H4 (cell line): ENCODE measurements around a stretch of chr1.

GRCh38 chr1:20484963-20485149, 1.2 kb downstream of the CAMK2N1 start:
- RAMPAGE, long total RNA = no peak

GRCh38 chr1:20616282-20617153, 16.7 kb upstream of the PINK1 start:
- RAMPAGE, long total RNA = no peak

DNA sequence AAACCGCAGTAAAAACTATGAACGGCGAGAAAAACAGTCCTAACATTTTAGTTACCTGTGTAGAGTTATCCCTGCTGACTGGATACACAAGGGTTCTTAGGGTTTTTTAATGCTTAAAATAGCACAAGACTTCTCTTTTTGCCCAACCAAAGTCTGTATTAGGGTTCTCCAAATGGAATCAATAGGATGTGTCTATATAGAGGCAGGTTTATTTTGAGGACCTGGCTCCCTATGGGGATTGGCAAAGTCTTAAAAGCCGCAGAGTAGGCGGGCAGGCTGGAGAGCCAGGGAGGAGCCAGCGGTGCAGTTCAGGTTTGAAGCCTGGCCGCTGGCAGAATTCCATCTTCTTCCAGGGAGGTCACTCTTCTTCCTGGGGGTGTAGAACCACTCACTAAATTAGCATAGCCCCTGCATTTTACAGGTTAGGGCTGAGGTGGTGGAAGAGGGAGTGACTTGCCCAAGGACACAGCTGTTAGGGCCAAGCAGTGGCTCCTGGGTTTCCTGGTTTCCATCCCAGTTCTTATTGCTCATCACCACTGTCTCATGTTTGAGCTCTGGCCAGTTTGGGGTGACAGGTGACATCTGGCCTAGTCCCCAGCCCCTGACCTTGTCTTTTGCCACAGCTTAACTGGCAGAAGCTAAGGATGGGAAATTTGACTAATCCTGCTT, 1.3 kb downstream of the PINK1 start:
- RAMPAGE, long total RNA = no peak

DNA sequence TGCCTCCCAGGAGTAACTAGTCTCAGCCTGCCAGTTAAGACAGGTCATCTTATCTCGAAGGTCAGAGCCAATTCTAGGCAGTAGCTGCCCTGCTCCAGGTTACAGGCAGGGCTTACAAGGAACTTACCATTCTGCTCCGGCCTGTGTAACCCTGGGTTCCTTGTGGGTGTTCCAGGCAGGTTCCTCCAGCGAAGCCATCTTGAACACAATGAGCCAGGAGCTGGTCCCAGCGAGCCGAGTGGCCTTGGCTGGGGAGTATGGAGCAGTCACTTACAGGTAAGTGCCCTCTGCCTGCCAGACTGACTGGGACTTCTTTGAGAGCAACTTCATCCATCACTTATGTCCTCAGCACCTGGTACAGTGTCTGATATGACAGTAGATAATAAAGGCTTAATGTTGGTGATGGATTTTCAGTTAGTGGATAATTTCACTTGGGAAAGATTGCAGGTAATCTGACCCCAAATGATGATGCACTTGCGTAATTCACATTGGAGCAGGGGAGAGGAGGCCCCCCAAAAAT, 6.5 kb downstream of the PINK1 start:
- RAMPAGE, long total RNA = no peak

DNA sequence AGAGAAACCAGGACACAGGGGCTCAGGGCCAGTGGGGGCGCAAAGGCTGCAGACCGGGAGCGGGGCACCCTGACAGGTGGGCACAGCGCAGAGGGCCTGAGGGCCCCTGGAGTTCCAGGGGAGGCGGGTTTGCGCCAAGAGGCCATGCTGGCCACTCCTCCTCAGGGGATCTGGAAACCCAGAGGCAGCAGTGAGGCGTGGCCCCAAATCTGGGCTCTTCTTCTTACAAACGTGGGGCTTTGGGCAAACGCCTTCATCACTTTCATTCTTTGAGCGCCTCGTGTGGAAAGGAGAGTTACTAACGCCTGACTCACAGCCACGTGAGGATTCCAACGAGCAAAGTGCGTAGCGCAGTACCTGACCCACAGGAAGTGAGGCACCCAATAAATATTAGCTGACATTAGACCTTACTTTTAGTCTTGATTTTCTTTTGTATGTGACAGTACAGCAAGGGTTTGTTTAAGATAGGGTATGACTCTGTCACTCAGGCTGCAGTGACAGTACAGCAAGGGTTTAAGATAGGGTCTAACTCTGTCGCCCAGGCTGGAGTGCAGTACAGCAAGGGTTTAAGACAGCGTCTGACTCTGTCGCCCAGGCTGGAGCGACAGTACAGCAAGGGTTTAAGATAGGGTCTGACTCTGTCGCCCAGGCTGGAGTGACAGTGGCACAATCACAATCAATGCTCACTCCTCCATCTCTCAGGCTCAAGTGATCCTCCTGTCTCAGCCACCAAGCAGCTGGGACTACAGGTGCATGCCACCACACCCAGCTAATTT, 635 bp upstream of the SH2D5 start:
- RAMPAGE, long total RNA = no peak

DNA sequence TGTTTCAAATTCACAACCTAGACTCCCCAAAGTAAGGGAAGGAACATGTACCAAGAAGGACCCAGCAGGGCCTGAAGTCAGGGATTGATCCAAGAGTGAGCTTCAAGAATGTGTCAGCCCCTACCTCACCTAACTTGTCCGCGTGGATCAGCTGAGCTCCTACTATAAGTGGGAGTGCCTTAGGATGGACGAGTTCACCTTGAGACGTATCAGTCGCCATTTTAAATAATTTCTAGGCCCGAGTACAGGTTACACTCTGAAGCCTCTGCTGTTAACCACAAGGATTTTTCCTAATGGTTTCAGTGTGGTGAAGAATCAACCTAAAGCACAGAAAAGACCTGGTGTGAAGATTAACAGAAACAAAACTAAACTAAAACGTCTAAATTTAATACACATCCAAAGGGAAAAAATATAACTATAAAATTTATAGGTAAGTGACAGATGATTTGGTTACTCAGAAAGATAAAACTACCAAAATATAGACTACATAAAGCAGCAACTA, 6.8 kb downstream of the HP1BP3 start:
- RAMPAGE, long total RNA = no peak

DNA sequence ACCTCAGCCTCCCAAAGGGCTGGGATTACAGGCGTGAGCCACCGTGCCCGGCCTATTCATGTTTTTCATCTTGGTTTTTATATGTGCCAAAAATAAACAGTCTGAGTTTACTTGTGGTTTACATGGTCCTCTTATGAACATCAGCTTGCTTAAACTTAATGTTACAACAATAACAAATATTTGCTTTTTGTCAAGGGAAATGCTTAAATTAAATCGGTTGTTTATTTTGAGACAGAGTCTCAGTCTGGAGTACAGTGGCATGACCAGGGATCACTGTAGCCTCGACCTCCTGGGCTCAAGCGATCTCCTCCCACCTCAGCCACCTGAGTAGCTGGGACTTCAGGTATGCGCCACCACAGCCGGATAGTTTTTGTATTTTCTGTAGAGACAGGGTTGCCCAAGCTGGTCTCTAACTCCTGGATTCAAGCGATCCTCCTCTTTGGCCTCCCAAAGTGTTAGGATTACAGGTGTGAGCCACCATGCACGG, 2.3 kb downstream of the HP1BP3 start:
- RAMPAGE, long total RNA = no peak

DNA sequence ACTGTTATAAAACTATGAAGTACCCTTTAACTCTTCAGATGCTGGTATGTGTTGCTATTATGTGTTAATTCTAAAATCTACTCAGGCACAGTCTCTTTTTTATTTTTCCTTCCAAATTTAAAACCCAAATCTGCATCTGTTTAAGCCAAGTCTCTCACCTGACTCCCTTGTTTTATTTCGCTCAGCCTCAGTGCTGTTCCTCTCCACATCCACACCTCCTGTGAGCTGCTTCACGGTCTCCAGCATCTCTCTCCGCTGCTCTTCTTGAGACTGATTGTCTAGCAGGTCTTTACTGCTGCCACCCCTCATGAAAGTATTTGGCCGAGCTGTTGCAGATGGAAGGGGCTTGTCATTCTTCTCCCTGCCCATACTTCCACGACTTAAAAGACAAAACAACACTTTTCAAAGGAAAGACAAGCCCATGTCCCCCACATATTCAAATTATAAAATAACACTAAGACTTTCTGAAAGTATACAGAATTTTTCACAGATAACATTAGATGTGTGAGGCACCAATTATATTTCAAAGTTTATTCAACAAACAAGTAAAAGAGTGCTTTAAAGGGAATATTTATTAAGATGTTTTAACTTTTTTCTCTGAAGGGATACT, 64.1 kb upstream of the HP1BP3 start:
- RAMPAGE, long total RNA = no peak

GRCh38 chr1:20854706-20855216, 67.7 kb upstream of the HP1BP3 start:
- RAMPAGE, long total RNA = no peak

- RAMPAGE, long total RNA = no peak
Measured at GRCh38 chr1:20964859-20966078, 178.2 kb upstream of the HP1BP3 start.

DNA sequence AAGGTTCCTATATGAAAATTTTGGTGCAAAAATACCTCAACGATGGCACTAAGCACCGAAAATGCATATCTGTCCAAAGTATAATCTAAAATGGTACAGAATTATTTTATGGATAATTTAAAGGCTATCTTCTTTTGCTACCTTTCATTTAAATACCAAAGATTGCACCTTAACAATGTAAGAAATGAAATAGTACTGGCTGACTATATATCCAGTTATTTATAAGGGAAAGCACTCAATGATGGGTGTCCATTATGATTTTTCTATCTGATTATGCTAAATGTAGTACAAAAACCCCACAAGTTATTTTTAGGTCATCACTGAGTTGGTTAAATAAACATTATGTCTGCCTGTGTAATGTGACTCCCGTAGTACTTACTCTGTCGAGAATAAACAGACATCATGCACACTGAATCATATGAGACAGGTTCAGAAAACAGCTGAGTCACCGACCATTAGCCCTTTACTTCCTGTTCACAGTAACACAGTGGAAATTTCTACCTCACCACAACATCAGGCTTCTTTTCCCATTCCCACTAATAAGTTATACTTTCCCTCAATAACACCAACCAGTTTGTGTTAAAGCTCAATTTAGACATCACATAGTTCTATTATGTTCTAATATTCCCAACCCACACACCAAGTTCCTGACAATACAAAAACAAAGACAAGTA, 154.5 kb downstream of the EIF4G3 start:
- RAMPAGE, long total RNA = no peak

DNA sequence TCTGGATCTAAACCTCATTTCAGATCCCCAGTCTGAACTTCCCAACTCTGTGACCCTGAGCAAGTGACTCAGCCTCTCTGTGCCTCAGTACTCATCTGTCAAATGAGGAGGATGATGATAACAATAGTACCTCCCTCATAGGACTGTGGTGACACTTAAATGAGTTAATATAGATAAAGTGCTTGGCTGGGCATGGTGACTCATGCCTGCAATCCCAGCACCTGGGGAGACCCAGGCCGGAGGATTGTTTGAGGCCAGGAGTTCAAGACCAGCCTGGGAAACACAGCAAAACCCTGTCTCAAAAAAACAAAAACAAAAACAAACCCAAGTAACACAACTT, 4.8 kb upstream of the ECE1 start:
- RAMPAGE, long total RNA = no peak

DNA sequence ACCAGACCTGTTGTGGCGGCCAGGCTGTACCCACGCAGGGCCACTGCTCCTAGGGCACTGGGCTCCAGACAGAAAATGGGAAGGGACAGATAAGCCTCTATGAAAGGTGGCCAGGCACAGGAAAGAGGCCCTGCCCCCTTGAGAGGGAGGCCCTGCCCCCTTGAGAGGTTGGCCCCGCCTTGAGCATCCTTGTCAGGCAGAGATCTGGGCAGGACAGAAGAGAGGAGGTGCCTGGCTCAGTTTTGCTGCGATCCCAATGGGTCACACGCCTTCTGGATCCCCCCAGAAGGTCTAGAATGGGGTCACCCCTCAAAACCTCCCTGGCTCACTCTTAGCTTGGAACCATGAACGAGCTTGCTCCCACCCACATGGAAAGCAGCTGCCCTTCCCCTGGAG, 17.4 kb upstream of the ECE1 start:
- RAMPAGE, long total RNA = no peak

GRCh38 chr1:21312850-21313784, 22.9 kb upstream of the ECE1 start:
- RAMPAGE, long total RNA = no peak

GRCh38 chr1:21313796-21314984, 23.9 kb upstream of the ECE1 start:
- RAMPAGE, long total RNA = no peak

- RAMPAGE, long total RNA = no peak
Measured at GRCh38 chr1:21337180-21337484, 46.9 kb upstream of the ECE1 start.

GRCh38 chr1:21541870-21542441, 32.7 kb downstream of the ALPL start:
- RAMPAGE, long total RNA = no peak

DNA sequence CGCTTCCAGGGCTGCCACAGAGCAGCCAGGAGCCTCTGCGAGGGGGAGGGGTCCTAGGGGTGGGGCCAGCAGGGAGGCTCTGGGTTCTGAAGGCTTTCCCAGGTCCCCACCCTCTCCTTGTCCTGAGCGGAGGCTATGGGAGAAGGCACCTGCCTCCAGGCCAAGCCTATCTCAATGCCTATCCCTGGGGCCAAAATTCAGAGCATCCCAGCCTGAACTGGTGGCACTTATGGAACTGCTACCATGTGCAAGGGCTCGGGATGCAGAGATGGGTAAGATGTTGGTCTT, 38.9 kb downstream of the ALPL start:
- RAMPAGE, long total RNA = no peak

GRCh38 chr1:21607411-21608764, 61.3 kb downstream of the RAP1GAP start:
- RAMPAGE, long total RNA = no peak

- RAMPAGE, long total RNA = start-site peak on the minus strand at chr1:21651804-21651860, 5 reads
Measured at GRCh38 chr1:21651515-21652266, 17.5 kb downstream of the RAP1GAP start.